ENCODE measurements around the genes UBLCP1, FAM200C and SLU7.

- RRBS = no CpG with 5 or more reads among the region's 4 CpGs
Measured at GRCh38 chr5:158020655-158021130, 161.7 kb upstream of the CLINT1 start.

- RRBS = no CpG with 5 or more reads among the region's 12 CpGs
Measured at GRCh38 chr5:158075114-158075723, 216.3 kb upstream of the CLINT1 start.

GRCh38 chr5:158307979-158308207, 448.9 kb upstream of the CLINT1 start:
- RRBS = no CpG with 5 or more reads among the region's 2 CpGs

DNA sequence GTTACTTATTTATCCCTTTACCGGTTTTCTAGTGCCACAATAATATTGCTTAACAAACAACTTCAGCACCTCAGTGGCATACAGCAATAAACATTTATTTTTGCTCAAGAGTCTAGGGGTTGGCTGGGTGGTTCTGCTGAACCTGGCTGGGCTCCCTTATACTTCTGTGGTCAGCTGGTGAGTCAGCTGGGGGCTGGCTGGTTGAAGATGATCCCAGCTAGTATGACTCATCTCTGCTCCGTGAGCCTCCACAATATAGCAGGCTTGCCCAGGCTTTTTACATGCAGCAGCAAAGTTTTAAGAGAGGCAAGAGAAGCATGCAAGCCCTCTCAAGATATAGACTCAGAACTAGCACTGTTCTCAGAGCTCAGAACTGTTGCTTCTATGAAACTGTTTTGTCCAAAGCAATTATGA, 523.5 kb upstream of the CLINT1 start:
- RRBS = no CpG with 5 or more reads among the region's 2 CpGs

- RRBS = no CpG with 5 or more reads among the region's 3 CpGs
Measured at GRCh38 chr5:158483520-158483766, 616.3 kb downstream of the EBF1 start.

GRCh38 chr5:158917960-158918159, 181.9 kb downstream of the EBF1 start:
- RRBS = no CpG with 5 or more reads among the region's 1 CpG

- RRBS = no CpG with 5 or more reads among the region's 5 CpGs
Measured at GRCh38 chr5:158945683-158946313, 153.9 kb downstream of the EBF1 start.

DNA sequence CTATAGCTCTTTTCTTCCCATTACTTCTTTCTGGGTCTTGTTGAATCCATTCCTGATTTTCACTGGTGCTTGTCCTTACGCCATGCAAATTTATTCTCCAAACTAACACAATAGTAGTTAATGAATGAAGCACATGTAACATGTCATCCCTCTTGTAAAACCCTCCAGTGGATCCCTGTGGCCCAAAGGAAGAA, 102.3 kb downstream of the EBF1 start:
- RRBS = no CpG with 5 or more reads among the region's 1 CpG

GRCh38 chr5:159049444-159050178, 50.1 kb downstream of the EBF1 start:
- RRBS = no CpG with 5 or more reads among the region's 9 CpGs

DNA sequence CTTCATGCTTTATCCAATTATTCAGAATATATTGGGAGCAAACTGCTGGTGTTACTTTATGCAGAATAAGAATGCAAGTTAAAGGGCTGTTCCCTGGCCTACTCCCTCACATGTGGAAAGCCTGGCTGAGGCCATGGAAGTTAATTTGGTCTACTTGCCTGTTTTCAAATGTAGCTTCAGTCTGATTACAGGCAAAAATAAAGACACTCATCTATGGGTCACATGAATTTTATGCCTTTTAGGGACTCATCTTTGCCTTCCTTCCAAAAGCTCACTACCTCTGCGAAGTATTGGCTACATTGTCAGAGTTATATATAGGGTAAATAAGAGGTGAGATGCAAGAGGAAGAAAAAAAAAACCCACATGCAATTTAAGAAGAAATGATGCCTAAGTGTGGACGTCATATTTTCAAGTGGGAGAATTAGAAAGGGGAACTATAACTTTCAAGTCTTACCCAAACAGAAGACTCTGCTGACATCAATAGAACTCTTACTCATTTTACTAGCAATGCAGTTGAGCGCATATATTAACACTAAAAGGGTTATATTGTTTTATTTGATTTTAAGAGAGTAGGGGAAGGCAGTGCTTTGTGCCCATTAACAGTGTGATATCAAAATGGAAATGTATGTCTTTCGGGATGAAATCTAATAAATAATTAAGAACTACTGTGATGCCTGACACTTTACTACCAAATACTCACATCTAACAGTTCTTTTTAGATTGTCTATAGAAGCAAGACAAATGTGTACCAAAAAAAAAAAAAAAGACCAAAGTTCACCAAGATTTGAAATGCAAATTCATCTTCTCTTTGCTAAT, 15.7 kb downstream of the EBF1 start:
- RRBS = no CpG with 5 or more reads among the region's 4 CpGs

DNA sequence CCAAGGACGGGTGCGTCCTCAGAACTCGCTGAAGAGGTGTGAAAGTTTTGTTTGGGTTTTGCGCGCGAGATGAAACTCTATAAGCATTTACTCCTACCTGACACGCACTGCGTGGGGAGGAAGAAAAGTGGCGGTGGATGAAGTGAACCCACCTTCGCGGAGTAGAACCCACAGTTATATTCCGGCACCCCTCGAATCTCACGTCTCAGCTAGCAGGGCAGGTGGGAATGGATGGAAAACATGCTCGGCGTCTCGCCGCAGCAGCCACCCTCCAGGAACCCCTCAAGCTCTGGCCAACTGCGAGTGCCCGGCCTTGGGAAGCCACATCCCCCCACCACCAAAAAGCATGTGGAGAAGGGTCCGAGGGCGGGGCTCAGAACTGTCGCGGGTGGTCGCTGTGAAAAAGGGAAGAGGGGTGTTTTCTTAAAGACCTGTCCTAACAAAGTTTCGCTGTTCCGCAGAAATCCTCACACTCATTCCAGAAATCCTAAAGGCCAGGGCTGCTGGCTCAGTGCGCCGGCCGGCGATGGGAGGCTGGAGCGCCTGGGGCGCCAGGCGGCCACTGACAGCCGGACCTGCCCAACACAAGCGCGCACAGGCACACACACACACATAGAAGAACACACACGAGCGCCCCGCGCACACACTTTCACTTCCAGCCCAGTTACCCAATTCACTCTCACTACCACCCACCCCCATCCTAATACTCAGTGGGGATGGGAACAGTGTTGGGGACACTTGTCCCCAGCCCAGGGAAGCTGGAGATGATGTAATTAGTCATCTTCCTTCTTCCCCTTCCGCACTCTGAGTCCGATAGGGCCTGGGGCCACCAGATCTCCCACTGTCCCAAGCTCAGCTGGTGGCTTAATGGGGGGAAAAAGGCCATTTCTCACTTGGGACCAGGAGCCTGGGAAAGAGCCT, 2.1 kb downstream of the EBF1 start:
- RRBS = 14% methylated on average over 6 of the region's 43 CpGs

DNA sequence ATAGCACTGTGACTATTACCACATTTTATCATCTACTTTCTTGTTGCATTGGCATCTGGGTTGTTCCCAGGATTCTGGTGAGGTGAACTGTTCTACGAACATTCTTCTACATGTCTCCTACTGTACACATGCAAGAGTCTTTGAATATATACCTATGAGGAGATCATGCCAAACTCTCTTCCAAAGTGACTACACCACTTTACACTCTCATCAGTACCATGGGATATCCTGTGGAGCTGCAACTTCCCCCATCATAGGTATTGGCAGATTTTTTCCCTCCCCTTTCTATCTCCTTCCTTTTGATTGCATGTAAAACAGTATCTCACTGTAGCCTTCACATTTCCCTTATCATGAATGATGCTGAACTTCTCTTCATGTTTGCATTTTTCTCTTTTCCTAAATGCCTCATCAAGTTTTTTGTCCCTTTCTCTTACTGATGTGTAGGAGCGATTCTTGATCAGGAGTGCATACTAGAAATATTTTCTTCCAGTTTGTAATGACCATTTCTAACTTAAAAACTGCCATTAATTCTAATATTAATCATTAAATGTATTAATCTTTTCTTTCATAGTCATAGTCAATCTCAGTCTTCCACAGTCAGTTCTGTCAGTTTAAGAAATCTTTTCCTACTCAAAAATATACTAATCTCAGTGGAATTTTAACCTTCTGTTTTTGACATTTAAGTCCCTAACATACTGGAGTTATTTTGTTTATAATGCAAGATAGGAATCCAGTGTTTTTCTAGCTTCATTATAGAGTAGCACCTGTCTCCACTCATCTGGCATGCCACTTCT, 43.3 kb downstream of the RNF145 start:
- RRBS = no CpG with 5 or more reads among the region's 2 CpGs

- RRBS = no CpG with 5 or more reads among the region's 65 CpGs
Measured at GRCh38 chr5:159262842-159263944, at the start of gene UBLCP1. TSS of gene UBLCP1 (plus strand) at chr5:159263290.

GRCh38 chr5:159911237-159911648, 5.0 kb upstream of the ADRA1B start:
- RRBS = no CpG with 5 or more reads among the region's 6 CpGs

GRCh38 chr5:160064919-160065827, 54.1 kb downstream of the PWWP2A start:
- RRBS = no CpG with 5 or more reads among the region's 11 CpGs

DNA sequence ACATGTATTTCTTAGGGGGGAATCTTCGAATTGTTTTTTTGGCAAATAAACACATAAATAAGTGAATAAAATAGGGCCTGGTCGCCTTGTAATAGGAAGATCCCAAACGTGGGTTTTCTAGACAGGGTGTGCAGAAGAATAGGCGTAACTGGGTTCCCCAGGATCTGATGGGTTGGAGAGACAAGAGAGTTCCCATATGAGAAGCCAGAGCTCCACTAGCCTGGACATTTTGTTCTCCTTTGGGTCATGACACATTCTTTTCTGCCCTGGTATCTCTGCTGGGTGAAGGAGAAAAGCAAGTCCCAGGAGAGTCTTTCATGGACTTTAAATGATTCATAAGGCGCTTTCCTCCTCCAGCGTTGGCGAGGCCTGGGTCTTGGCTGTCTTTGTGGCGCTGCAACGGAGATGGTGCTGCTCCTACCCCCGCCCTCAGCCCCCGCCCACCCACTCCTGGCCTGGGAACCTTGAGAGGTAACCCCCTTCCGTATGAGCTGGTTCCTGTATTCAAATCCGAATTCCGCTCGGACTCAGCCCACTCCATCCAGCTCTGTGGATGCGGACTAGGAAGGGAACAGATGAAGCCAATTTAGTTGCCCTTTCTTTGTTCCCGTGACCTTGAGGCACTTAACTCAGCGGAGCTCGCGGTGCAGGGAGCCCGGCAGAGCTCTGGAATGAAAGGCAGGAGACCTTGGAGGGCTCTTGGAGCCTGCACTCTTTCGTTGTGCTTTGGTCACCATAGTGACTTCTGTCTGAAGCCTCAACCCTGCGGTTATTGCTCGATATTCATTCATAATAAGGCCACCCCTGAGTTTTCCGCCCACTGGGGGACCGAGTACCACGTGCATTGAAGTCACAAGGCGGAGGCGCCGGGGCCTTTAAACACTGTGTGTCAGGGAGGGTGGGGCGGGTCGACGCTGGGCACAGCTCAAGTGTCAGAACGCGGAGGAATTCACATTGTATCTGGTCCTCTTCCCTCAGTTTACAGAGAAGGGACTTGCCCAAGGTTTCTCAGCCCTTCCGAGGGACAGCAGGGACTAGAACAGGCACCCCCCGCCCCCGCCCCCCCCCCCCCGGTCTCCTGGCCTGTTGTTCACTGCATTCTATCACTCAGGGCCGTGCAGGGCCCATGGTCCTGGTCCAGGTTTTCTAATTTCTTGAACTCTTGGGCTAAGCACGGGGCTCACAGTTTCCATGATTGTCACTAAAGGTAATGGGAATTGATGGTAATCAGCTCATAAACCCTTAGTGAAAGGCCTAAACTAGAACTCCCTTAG, 14.1 kb upstream of the PWWP2A start:
- RRBS = no CpG with 5 or more reads among the region's 41 CpGs

DNA sequence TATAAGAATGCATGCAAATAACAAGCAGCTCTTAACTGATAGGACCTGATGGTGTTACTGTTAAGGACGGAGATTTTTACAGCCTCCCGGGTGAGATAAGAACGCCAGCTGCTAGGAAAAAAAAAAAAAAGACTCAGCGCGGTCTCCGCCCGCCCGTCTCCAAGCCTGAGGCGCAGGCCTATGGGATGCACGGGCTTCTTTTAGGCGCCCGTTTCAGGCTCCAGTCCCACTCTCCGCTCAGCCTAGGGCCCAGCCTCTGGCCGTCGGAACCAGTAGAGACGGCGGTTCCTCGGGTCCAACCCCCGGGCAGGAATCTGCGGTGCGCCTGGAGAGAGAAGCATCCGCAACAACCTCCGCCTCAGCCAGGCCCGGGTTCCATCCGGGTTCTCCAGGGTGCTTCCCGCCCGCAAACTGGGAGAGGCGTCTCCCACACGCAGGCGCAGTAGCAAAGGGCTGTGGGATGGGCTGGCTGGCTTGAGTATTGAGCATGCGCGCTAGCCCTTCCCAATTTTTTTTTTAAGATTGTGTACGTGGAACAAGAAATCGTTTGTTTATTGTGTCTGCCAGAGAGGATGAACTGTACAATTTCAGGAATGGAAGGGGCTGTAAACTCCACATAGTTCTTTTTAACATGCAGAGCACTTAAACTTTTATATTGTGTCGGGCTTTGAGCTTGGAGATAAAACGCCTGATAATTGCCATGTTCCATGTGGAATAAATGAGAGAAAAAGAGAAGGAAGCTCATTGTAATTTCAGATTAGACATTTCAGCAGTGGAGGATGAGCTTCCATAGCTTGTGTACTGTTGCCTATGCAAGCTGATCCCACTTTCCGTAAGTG, at the start of gene FAM200C:
Gene FAM200C (minus strand): TSS at position 390 of the 839 bp plus-strand sequence.
- RRBS = 5% methylated on average over 6 of the region's 37 CpGs

- RRBS = 3% methylated on average over 7 of the region's 50 CpGs
Measured at GRCh38 chr5:160418403-160419362, at the start of gene SLU7. TSS of gene SLU7 (minus strand) at chr5:160419081.

DNA sequence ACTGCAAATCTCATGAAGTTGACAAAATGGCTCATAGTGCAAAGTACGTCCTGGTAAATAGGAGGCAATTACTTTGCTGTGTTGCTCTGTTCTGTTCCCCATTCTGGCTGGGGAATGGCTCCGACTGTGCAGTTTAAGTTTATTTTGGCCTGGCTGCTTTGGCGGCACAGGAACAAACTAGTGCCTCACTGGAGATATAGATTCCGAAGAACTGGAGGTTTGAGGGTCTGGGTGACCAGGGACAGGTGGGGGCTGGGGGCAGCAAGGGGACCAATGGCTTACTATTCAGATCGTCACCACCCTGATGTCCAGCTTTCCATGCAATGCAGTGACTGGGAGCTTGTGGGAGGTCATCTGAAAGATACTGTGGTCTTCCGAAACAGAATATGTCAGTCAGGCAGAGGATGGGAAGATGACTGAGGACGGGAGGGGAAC, 54.4 kb downstream of the PTTG1 start:
- RRBS = no CpG with 5 or more reads among the region's 7 CpGs

DNA sequence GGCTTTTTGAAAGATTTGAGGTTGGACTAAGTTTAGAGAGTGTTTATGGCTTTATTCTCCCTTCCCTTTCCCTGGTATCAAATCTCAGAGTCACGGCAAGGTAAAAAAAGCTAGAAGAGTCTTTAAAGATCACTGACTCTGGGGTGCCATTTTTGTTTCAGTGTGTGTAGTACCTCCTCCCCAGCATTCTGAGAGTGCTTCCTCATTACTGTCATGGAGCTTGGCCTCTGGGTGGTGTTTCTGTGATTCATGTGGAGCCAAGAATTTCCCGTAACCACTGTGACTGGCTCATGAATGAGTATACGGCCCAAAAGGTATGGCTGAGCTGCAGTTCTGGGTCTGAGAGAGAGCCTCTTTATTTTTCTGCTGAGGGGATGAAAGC, 85.5 kb downstream of the PTTG1 start:
- RRBS = no CpG with 5 or more reads among the region's 3 CpGs

Data from islet of Langerhans (tissue), 1 donor.